GM19240 (cell line): ENCODE results near the genes MYL6B, PAN2 and MIP.

DNA sequence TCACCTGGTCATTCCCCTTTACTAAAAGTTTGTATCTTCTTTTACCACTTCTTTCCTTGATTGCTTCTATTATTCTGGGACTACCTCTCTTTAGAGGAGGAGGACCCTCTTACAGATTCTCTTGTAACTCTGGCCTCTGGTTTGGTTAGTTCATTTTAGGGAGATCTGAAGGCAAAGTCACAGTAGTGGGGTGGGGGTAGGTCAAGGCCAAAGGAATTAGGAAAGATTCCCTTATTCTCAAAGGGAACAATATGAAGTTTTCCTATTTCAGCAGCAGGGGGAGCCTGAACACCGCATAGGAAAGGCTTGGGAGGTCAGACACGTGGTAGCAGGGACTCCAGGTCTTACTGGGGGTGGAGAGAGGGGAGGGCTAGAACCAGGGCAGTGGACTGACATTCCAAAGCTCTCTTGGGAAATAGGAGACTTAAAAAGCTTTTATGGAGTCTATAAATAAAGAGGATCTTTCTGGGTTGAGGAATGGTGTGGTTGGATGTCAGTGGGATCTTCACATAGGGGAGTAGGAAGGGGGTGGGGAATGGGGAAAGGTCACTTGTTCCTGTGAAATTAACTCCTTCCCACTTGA is 1.3 kb downstream of the ZC3H10 start:
- RRBS = no CpG with 5 or more reads among the region's 2 CpGs

- RRBS = no CpG with 5 or more reads among the region's 8 CpGs
Measured at GRCh38 chr12:56119906-56120623, 2.0 kb downstream of the ZC3H10 start.

DNA sequence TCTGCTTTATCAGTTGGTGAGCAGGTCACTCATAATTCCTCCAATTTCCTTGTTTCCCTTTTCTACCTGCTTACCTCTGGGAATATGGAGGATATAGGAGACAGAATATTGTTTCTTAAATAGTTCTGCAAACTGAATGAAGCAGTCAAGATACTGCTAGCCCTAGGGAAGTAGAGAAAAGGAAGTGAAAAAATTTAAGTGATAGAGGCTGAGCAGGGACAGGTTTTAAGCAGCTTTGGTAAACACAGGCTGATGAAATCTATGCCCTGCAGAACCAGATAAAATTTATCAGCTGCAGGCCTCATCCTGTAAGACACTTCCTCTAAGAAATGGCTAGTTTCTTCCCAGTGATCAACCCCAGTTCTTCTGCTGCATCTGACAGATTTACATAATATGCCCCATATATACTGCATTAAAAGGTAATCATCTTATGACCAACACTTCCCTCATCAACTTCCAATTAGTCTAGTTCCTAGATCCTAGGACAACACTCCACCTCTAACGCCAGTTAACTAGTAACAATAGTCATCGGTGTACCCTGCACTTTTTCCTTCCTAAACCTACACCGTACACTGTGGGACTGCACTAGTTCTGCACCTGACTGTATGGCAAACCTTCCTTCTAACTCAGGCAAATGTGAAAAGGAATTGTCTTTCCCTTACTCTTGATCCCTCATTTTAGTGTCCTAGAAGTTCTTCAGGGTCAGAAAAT is 1.2 kb upstream of the ESYT1 start:
- RRBS = no CpG with 5 or more reads among the region's 3 CpGs

- RRBS = 2% methylated on average over 14 of the region's 30 CpGs
Measured at GRCh38 chr12:56152335-56152869, at the start of gene MYL6B. Gene MYL6B (plus strand): TSS chr12:56152587.

DNA sequence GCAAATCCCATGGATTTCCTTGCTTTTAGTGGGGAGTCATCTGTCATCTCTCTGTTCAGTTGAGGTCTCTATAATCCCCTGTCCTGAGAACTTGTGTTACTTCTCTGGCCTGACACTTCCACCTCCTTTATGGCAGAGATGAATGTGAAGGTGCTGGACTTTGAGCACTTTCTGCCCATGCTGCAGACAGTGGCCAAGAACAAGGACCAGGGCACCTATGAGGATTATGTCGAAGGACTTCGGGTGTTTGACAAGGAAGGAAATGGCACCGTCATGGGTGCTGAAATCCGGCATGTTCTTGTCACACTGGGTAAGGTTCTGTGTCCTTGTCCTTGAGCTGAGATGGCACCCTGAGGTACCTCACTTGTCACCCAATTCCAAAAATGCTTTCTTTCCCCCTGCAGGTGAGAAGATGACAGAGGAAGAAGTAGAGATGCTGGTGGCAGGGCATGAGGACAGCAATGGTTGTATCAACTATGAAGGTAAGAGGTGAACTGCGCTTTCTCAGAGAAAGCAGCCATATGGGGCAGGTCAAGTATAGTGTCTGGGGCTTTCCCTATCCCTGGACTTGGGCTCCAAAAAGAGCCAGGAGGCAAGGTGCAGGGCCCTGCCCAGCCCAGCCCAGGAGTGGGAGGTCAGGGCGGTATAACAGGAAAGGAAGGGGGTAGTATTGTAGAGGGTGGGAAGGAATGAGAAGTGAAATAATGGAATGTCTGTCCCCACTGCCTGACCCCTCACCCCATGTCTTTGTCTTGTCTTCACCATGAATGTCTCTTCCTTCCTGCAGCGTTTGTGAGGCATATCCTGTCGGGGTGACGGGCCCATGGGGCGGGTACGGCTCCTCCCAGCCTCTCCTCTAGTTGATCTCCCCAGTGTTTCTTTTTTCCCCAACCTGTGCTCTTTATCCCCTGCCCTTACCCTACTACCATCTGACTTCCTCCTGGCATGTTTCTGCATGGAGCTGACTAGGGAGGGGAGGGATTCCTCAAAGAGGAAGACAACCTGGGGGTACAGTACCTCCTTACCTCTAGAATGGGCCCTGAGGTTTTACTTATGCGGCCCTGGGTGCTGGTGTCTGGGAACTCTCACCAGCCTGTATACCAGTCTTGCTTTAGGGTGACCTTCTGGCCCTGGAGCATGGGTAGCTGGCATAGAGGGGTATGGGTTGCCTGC is 2.1 kb downstream of the MYL6 start:
- RRBS = no CpG with 5 or more reads among the region's 12 CpGs

DNA sequence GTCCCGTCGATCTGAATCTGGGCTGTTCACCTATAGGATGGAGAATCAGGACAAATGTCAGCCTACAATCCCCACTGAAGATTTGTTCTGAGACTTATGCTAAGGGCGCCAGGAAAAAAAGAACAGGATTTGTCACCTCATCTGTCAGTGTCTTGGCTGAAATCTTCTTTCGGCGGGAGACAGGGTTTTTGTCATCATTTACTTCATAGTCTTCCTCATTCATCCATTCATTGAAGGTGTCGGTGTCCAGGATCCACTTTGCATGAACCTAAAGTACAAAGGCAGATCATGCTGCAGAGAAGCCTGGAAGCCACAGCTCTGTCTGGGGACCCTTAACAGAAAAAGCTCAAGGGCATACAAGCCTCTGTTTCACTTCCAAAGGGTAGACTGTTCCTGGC is 7.7 kb downstream of the SMARCC2 start:
- RRBS = no CpG with 5 or more reads among the region's 6 CpGs

DNA sequence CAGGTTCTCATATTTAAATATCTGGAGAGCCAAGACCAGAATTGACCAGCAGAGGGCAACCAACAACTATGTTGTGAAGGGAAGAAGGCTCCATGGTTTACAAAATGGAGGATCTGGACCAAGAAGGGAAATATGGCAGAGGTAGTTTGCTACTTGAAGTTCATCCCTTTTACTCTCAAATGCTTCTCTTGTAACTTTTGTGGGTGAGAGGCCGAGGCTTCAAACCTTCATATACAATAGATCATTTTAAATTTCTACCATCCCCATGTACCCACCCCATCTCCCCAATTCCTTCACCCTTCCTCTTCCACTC is 3.8 kb upstream of the SMARCC2 start:
- RRBS = no CpG with 5 or more reads among the region's 1 CpG

- RRBS = no CpG with 5 or more reads among the region's 18 CpGs
Measured at GRCh38 chr12:56228821-56229700, 790 bp upstream of the SLC39A5 start.

- RRBS = no CpG with 5 or more reads among the region's 1 CpG
Measured at GRCh38 chr12:56229701-56229993, 204 bp upstream of the SLC39A5 start.

DNA sequence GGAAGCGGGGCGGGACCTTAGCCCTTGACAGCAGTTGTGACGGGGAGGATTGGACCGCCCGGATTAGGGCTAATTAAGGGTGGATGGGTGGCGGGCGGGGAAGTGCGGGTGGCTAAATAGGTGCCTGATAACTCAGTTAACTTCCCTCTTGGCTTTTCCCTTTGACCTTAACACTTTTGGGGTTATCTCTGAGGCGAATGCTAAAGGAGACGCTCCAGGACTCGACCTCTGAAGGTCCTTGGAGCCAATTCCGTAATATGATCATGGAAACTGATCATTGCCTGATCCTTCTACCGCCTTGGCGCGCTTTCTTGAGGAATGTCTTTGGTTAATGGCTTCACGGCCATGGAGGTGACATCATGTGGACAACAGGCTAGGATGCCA is 317 bp upstream of the CS start:
- RRBS = 2% methylated on average over 5 of the region's 16 CpGs

- RRBS = no CpG with 5 or more reads among the region's 9 CpGs
Measured at GRCh38 chr12:56322894-56323736, 7.3 kb upstream of the CNPY2 start.

DNA sequence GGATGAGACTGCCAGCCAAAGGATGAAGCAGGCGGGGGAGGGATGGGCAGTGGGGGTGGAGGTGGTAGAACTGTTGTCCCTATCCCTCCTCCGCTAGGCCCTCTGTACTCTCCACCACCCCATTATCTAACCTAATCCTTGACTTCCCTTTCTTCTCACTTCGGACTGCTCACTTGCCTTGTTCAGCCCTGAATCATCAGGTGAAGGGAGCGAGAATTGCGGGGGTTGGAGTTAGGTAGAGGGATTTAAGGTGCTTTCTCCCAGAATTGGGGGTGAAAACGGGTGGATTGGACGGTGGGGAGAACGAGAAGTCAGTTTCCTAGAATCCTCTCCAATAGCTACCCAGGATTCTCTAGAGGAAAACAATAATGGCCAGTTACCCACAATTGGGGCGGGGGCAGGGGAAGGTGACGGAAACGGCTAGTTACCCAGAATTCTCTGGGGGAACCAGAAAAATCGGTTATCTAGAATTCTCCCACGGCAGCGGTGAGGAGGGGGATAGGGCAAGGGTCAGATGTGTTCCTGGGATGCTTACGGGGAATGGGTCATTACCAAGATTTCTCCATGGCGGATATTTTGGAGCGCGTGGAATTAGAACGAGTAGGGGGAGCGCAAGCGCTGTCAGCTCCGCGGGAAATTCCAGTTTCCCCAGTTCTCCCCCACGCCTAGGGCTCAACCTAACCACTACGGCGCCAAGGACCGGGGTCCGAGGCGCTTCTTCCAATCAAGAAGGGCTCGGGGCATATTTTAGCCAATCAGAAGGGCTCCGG is at the start of gene PAN2:
Gene PAN2, minus strand, starts transcription at position 691 of the 770 bp plus-strand sequence.
- RRBS = 3% methylated on average over 5 of the region's 31 CpGs

DNA sequence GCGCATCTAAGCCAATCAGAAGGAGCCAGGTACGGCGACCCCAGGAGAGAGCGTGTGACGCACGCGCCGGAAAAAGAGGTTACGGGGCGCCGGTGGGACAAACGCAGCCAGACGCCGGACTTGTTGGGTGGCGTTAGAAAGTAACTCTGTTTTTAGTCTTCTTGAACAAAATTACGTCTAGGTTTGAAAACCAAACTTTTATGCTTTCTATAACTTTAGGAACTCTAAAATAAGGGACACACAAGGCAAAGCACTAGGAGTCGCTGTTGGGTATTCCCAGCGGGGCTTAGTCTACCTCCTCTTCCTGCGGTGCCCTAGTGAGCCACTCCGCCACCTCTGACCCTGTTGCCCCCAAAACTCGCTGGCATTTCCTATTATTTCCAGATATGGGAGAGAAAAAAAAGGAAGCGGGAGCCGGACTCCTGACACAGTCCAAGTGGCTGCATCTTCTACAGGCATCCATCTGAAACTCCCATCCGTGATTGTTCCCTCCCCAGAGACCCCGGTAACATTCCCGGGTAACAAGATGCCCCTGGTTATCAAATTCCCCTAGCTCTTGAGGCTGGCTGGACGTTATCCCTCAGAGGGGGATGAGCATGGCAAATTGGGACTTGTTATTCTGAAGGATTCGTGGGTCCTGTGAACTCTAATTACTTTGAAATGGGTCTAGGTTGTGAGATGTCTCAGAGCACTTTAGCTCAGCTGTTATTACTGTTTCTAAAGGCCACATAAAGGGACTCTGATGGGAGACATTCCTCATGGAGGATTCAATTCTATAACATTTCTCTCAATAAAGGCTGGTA is 481 bp upstream of the PAN2 start:
- RRBS = 3% methylated on average over 10 of the region's 28 CpGs

- RRBS = no CpG with 5 or more reads among the region's 1 CpG
Measured at GRCh38 chr12:56454596-56454795, at the start of gene MIP. Gene MIP (minus strand): TSS chr12:56454657.

GRCh38 chr12:56468780-56469636 is 630 bp downstream of the SPRYD4 start:
- RRBS = 28% methylated on average over 4 of the region's 27 CpGs

- RRBS = no CpG with 5 or more reads among the region's 4 CpGs
Measured at GRCh38 chr12:56527845-56528346, 6.3 kb downstream of the RBMS2 start.

GRCh38 chr12:56611709-56612410 is 18.3 kb downstream of the BAZ2A start:
- RRBS = no CpG with 5 or more reads among the region's 7 CpGs

DNA sequence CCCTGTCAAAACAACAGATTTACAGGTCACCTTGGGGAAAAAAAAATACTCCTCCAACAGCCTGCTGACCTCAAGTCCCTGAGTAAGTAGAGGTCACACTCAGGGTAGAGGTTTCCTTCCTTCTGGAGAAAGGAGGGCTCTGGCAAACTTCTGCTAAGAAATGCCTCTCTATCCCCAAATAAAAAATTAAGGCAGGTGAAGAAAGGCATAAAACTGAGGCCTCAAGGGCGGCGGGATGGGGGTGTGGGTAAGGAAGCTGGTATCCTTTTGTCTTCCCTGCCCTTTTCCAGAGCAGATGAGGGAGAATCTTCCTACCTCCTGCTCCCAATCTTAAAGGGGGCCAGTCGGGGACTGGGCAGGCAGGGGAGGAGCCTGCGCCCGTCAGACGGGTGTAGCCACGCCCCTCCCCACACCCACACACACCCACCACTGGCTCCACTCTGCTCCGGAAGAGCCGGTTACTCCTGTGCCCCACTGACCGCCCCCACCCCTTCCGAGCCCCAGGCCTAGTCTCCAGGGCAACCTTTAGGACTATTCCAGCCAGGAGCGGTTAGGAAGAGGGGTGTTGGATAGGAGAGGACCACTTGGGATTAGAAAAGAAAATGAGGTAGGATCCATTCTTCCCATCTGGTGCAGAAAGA is 2.1 kb upstream of the BAZ2A start:
- RRBS = no CpG with 5 or more reads among the region's 12 CpGs

- RRBS = no CpG with 5 or more reads among the region's 2 CpGs
Measured at GRCh38 chr12:56632819-56633194, 2.7 kb upstream of the BAZ2A start.

DNA sequence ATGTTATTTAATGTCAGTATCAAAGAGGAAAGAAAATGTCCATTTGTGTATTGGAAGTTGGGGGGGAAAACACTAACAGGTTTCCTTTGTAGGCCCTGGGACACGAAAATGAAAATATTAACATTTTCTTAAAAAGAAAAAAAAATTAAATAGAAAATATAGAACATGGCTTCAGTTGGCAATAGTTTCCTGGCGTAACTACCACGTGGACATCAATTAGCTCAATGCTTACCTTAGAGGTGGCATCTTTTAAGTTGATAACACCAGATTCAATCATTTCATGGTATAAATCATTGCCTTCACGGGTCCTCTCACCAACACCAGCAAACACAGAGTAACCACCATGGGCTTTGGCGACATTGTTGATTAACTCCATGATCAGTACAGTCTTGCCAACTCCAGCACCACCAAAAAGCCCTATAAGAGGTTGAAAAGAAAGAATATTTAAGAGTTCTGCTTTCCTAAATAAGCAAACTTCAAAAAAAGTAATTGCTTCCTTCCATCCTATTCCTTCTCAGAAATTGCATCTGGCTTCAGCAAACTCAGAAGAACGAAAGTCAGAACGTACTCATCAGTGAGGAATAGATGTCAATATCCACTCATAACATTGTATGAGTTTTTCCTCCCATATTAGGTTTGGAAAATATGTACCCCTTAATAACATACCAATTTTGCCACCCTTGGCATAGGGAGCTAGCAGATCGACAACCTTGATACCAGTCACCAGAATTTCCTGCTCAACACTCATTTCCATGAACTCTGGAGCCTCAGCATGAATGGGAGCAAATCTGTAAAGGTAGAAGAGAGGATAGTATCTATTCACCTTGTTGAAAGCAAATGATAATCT is 2.4 kb downstream of the ATP5F1B start:
- RRBS = no CpG with 5 or more reads among the region's 8 CpGs